UCH-1 (cell line): Measurements from ENCODE around the gene ZCCHC10.

DNA sequence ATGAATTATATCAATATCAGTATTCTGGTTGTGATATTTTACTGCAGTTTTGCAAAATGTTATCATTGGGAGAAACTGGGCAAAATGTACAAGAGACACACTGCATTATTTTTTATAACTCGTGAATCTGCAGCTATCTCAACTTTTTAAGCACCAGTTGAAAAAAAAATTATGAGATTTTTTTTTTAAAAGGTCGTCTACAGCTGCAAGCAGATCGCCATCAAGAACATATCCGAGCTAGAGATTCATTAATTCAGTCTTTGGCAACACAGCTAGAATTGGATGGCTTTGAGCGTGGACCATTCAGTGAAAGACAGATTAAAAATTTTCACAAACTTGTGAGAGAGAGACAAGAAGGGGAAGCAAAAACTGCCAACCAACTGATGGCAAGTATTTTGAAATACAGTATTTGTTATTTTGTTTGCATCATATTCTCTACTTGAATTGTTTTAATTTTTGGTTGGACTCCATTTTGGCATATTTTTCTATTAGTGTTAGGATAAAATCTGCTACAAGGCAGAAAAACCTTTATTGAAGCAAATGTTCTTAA is 31.8 kb downstream of the RAD50 start:
- RRBS = no CpG with 5 or more reads among the region's 5 CpGs

GRCh38 chr5:132715746-132716118 is 21.6 kb downstream of the KIF3A start:
- RRBS = no CpG with 5 or more reads among the region's 5 CpGs

DNA sequence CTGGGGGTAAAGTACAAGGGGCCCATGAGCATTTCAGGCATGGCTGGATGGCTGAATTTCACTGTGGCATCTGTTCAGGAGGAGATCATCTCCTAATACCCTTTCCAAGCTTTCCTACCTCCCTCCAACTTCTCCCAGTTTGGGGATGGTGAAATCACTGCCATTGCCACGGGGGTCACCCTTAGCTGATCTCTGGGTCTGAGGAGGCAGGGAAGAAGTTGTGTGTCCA is 2.6 kb downstream of the CCNI2 start:
- RRBS = no CpG with 5 or more reads among the region's 1 CpG

DNA sequence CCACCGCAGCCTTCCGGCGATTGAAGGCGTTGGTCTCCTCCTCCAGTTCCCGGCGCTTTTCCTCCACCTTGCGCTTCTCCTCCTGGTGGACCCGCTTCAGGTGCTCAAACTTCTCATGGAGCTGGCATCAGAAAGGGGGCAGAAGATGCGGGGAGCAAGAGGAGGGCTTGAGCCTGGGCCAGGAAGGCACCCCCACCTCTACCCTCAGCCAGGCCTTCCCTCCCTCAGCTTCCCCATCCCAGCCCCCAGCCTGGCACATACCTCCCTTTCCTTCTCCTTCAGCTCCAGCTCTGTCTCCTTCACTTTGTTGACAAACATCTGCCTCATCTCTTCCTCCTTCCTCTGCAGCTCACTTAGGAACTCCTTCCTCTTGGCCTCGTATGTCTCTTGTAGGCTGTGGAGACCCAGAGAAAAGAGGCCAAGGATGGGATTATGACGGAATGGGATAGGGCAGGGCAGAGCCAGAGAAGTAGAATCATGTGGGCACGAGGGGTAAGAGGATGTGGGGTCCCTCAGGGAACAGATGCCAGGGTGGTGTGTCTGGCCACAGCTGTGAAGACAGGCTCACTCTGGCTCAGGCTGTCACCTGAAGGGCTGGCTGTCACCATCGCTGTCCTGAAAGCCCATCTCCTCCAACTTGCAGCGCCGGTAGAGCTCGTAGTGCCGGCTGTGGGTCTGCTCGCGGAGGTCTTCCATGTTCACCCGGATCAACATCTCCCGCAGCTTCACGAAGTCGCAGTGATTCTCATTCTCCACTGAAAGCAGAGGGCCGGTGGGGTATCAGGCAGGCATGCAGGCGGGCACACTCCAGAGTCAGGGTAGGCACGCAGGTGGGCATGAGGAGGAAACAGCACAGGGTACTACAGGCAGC is 13.9 kb downstream of the CCNI2 start:
- RRBS = 90% methylated on average over 7 of the region's 26 CpGs

DNA sequence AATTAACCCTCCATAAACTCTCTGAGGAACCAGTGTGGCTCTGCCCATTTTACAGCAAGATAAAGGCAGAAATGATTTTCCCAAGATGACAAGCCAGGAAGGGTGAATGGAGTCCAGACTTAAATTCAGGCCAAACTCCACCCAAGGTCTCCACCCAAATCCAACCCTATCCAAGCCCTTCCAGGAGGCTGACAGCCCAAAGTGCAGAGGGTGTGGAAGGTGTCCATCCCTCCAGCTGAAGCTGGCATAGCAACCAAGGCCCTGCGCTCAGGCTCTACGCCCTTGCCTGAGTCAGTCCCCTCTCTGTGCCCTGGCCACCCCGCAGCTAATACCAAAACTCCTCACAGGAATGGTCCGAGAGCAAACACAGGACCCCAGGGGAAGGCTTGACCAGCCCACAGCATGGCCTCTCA is 2.2 kb downstream of the SEPTIN8 start:
- RRBS = no CpG with 5 or more reads among the region's 4 CpGs

GRCh38 chr5:132837876-132838268 is 7.4 kb upstream of the SHROOM1 start:
- RRBS = no CpG with 5 or more reads among the region's 2 CpGs

DNA sequence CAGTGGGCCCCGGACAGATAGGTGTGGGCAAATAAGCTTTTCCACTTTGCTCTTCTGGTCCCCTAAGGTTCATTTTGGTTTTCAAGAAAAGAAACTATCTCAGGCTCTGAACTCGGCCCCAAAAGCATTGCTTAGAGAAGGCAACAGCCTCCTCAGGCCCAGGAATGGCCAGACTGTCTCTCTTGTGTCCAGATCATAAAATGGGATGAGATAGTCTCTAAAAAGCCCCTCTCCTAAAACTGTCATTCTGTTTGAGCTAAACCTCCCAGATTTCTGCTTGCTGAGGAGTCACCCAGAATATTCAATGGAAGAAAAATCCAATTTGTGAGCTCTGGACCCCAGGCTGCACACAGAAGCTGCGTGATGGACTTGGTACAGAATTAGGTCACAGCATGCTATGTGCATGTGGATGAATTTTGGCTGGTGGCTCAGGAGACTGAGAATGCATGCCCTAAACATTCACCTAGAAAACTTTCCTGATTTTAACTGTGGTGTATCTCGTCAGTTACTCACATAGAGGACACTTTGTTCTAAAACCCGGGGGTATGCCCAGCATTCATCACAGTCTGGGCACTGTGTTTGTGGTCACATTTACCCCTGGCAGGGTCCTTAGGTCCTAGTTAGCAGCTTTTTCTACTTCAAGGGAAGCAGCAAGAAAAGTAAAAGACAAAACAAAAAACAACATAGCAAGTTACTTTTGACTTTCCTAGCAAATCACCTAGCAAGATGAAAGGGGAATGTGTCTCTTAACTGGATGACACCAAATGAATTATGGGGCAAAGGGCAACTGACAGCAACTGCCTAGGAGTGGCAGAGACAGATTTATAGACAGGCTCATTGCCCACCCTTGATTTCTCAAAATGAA is 8.1 kb upstream of the SHROOM1 start:
- RRBS = no CpG with 5 or more reads among the region's 5 CpGs

- RRBS = no CpG with 5 or more reads among the region's 3 CpGs
These were observed 16.7 kb downstream of the LEAP2 start for GRCh38 chr5:132890248-132890567.

DNA sequence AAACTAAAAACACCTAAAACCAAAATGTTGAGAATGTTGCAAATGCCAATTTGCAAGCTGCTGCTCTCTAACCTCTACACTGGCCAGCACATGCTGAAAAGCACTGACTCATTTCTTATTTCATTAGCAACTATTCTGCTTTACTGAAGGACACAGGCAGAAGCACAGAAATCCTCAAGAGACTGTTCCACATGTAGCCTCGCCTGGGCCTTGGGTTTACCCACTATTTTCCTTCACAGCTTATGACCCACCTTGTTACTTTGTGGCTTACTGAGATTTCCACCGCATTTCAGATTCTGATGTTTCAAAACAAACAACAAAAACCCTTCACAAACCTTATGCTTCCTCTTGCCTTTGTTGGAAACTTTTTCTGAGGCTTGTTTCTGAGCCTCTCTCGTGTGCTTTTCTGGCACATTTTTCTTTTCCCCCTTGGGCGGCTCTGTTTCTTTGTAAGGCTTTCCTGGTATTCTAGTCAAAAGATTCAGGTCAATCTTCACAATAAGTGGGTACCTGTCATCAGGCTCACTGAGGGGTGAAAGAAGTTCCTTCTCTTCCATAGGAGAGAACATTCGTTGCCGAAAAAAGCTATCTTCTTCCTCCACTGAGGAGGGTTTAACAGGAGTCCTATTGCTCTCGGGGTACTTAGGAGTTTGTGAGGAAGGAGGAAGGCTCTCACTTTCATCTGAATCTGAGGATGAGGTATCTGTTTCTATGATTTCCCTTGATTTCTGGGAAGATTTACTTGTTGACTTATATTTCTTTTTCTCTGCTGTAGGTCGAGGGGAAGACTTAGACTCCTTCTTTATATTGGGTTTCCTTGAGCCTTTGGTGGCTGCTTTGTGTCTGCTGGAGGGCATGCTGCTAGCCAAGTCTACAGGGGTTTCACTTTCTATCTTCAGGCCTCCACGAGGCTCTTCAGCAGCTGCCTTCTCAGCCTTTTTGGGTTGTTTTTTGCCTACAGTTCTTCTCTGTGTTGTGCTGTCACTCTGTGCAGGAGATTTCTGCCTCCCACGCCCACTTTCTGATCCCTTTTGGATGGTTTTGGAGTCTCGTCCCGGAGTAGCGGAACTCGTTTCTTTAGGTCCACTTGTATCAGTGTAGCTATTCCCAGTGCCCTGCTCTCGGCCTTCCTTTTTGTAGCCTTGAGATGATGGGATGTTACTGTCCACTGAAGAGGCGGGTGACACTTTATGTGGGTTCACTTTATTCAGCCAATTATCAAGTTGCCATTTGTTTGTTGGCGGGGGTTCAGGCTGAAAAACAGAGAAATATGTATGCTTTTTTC is 23.0 kb downstream of the LEAP2 start:
- RRBS = no CpG with 5 or more reads among the region's 17 CpGs

- RRBS = no CpG with 5 or more reads among the region's 3 CpGs
These were observed 36.8 kb downstream of the LEAP2 start for GRCh38 chr5:132910257-132910749.

DNA sequence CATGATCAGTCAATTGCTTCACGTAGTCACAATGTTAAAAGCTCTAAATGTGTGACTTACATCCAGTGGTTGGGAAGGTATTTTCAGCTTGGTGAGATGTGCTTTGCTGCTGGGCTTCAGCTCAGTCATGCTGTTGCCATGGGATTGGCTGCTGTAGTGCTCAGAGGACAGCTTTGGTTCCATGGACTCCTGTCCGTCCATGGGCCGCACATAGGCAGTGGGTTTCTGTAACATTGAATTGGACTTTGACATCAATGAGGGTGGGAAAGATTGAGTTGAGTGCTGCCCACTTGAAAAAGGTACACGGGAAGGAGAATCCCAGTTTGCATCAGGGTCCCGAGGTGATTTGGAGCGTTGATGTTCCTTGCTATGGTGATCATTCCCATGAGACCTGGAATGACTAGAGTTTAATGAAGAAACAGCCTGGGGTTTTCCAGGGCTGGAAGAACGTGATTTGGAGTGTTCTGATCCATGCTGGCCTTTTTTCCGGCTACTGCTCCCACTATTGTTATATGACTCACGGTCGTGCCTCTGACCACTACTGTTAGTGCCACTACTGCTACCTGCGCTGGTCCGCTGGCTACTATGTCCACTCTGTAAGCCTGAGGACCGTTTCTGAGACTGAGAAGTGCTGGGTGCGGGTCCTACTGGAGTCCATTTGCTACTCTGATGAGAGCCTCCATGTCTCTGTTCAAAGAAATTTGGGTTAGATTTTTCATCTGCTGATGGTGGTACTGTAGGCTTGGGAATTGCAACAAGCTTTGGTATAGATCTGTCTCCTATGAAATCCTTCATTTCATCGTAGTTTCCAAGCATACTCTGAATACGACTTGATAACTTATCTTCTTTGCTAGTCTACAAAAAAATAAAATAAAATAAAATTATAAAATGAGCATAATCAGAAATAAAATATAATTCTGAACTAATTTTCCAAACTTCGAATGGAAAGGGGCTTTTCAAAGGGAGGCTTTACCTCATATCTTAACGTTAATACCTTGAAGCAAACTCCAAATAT is 29.0 kb downstream of the AFF4 start:
- RRBS = no CpG with 5 or more reads among the region's 18 CpGs

GRCh38 chr5:133025945-133027140 is at the start of gene ZCCHC10:
Gene ZCCHC10 (minus strand): TSS chr5:133026549.
- RRBS = 5% methylated on average over 20 of the region's 68 CpGs

DNA sequence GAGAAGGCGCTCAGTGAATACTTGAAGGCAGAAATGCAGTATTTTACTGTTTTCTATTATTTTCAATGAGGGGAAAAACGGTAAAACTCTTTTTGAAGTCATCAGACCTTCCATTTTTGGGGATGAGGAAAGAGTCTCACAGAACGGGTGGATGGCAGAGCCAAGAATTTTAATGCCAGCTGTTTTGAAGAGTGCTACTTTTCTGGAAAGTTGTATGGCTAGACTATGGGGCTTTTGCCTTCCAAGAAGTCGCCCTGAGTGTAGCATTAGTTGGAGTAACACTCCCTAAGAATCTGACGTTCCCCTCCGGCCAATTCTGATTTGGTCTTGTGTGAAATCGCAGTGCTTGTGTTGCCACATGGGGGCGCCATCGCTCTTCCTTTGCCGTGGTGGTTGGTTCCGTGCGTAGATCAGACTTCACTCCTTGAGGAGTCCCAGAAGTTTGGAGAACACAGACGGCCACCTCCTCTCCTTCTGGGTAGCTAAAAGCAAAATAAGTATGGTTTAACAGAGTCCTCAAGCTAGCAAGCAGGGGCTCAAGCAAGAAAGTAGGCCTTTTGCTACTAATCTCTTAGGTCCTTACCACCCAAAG is 59.3 kb downstream of the HSPA4 start:
- RRBS = no CpG with 5 or more reads among the region's 13 CpGs

DNA sequence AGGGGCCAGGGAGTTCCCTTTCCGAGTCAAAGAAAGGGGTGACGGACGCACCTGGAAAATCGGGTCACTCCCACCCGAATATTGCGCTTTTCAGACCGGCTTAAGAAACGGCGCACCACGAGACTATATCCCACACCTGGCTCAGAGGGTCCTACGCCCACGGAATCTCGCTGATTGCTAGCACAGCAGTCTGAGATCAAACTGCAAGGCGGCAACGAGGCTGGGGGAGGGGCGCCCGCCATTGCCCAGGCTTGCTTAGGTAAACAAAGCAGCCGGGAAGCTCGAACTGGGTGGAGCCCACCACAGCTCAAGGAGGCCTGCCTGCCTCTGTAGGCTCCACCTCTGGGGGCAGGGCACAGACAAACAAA is 28.9 kb downstream of the FSTL4 start:
- RRBS = no CpG with 5 or more reads among the region's 19 CpGs

GRCh38 chr5:133821157-133821749 is 147.2 kb downstream of the C5orf15 start:
- RRBS = no CpG with 5 or more reads among the region's 2 CpGs

DNA sequence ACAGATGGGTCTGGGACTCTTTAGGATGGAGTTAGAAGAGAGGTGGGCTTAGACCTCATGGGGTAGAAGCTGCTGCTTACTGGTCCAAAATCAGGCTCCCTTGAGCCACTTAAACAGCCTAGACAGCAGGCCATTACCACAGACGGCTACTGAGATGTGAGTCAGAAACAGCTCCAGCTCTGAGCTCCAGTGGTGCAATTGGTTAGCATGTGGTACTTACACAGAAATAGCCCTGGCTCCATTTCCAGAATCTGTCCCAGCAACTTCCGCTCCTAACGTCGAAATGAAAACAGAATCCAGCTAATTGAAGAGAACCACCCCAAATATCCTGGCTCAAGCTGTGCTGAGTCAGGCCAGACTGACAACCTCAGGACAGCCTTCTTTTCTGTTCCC is 15.5 kb downstream of the C5orf15 start:
- RRBS = no CpG with 5 or more reads among the region's 4 CpGs

- RRBS = no CpG with 5 or more reads among the region's 3 CpGs
These were observed 11.9 kb downstream of the C5orf15 start for GRCh38 chr5:133956498-133957036.

GRCh38 chr5:133969648-133970839 is 1.6 kb upstream of the C5orf15 start:
- RRBS = no CpG with 5 or more reads among the region's 8 CpGs

DNA sequence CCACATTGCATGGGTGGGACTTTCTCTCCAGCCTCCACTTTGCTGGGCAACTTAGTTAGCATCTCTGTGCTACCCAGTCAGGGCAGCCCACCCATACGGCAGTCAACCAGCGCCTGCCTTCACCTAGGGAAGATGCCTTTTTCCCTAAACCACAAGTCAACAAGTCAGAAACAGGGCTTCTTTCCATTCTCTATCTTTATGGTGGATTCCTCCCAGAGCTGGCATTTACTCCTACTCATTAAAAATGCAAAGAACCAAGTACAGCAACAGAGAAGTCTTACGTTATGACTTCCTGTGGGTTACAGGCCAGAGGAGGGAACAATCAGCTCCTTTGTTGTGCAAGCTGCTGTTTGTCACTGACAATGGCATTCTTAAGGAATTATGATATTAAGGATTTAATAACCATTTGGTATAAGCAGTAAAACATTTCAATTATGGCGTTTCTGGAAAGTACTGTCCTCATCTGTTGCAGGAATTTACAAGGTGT is 48.9 kb upstream of the VDAC1 start:
- RRBS = no CpG with 5 or more reads among the region's 4 CpGs

GRCh38 chr5:134098525-134099013 is 15.9 kb upstream of the TCF7 start:
- RRBS = no CpG with 5 or more reads among the region's 4 CpGs